ENCODE results near the genes ARL5A, CACNB4 and CYTIP.

- RRBS: no CpG with 5 or more reads among the region's 9 CpGs
Observed at GRCh38 chr2:151733684-151734288, 490 bp downstream of the NEB start.

GRCh38 chr2:151827849-151829049 is at the start of gene ARL5A:
TSS of gene ARL5A (minus strand) at chr2:151828421.
- RRBS: 3% methylated on average over 12 of the region's 93 CpGs

DNA sequence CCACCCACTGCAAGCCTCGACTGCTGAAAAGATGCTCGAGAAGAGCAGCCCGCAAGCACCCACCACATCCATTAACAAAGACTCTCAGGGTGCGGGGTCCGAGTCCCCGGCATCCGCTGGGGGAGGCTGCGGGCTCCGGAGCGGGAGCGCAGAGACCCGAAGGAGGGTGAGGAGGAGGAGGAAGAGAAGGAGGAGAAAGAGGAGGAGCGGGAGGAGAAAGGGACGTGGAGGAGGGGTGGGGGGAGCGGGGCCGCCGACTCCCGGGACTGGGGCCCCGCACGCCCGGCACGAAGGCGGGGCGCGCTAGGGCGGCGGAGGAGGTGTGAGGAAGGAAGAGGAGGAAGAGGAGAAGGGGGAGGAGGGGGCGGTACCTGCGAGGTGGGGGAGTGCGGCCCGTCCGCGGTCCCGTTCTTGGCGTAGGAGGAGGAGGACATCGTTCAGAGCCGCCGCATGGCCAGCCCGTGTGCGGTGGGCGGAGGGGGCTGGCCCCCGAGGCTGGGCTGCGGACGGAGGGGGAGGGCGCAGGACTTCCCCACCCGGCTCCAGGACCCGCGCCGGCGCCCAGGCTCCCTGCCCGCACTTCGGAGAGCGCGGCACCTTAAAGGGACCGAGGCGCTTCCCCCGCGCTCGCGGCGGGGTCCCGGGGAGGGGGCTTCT is at the start of gene CACNB4:
Gene CACNB4 (minus strand): TSS at position 467 of the 657 bp plus-strand sequence.
- RRBS: 6% methylated on average over 17 of the region's 62 CpGs

- RRBS: no CpG with 5 or more reads among the region's 13 CpGs
Observed at GRCh38 chr2:152387836-152388624, 53.1 kb downstream of the FMNL2 start.

GRCh38 chr2:152433152-152433889 is 98.3 kb downstream of the FMNL2 start:
- RRBS: no CpG with 5 or more reads among the region's 2 CpGs

DNA sequence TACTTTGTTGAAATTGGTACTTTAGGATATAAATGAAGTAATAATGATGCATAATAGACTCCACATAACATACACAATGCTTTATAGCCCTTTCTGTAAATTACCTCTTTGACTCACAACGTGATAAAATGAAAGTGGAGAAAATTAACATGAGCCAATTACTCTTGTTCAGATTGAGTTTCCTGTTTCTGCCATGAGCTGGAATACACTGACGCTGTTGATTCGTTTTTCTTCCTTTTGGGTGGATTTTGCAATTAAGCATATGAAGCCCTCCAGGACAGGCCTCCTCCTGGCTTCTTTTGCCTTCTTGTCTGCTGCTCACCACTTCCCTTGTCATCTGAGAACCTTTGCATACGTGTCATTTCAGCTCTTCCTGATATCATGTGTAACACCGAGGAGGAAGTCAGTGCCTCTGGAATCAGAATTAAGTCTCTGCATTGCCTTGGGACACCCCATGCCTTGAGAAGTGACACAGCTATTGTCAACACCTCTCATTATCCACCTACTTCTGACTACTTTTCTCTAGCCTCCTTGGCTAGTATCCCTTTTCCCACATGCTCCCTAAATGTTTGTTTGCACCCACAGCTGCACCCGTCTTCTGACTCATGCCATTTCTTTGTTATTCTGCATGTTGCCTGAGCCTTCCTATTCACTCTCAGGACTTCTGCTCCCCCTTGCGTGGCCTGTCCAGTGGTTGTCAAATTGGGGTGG is 134.1 kb downstream of the FMNL2 start:
- RRBS: no CpG with 5 or more reads among the region's 7 CpGs

GRCh38 chr2:152537045-152537575 is 180.2 kb downstream of the PRPF40A start:
- RRBS: no CpG with 5 or more reads among the region's 9 CpGs

DNA sequence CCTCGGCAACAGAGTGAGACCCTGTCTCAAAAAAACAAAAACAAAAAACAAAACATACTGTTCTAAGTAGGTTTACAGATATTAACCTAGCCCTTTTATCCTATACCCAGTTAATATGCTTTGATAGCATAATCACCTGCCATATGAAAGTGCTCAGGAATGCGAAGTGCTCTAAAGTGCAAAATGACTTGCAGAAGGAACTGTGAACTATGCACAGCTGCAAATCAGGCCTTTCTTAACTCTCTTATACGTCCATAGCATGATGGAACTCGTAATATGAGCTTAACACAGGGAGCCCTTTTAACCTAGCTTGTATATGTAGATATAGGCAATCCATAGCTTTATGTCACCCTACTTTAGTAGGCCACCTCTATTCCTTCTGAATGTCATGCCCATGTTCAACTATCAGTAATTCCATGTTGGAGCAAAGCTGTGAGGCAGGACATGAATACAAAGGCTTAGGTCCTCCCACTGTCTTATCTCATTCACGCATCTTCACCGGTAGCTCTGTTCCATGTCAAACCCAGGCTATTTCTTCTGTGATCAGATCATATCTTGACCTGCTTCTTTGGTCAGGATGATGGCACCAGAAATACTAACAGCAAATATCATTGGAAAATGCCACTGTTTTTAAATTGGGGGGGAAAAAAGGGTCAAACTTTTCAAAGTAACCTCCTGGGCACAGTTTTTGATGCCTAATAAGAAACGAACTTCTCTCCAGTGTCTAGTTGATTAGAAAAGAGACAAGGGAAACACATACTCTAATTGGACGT is 72.9 kb downstream of the PRPF40A start:
- RRBS: no CpG with 5 or more reads among the region's 8 CpGs

DNA sequence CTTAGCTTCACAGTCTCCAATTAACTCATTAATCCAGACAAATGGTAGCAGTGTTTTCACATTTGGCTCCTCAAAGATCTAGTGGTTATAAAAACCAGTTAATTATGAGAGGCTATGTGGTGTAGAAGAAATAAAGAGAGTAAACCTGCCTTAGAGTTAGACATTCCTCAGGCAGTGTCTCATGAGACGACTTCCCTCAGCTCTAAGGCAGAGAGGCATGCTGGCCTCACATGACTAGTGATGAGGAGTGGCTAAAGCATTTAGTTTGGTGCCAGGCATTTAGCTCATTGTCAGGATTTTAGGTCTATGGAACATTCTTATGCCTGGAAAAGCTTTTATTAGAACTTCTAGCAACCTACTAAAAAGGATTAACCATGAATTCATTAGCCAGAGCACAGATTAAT is 90.3 kb downstream of the RPRM start:
- RRBS: no CpG with 5 or more reads among the region's 1 CpG

DNA sequence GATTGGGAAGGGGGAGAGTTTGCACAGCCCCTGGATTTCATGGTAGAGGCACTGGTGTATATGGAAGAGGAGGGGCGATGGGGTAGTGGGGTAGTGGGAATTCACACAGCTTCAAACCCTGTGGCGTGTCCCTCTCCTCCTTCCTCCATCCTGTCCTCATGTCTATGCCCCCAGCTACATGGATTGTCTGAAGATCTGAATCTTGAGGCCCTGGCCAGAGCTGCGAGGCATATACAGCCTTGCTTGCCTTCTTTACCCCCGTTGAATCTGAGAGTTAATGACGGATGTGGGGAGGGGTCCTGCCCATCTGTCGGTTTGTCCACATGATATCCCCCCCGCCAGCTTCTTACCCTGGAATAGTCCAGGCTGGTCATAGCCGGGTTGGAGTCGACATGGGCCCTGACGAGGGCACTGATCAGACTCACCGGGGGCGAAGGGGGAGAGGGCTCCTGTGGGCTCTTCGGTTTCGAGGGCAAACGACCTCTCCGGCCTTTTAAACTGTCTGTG is 5.0 kb downstream of the NR4A2 start:
- RRBS: 93% methylated on average over 9 of the region's 16 CpGs

DNA sequence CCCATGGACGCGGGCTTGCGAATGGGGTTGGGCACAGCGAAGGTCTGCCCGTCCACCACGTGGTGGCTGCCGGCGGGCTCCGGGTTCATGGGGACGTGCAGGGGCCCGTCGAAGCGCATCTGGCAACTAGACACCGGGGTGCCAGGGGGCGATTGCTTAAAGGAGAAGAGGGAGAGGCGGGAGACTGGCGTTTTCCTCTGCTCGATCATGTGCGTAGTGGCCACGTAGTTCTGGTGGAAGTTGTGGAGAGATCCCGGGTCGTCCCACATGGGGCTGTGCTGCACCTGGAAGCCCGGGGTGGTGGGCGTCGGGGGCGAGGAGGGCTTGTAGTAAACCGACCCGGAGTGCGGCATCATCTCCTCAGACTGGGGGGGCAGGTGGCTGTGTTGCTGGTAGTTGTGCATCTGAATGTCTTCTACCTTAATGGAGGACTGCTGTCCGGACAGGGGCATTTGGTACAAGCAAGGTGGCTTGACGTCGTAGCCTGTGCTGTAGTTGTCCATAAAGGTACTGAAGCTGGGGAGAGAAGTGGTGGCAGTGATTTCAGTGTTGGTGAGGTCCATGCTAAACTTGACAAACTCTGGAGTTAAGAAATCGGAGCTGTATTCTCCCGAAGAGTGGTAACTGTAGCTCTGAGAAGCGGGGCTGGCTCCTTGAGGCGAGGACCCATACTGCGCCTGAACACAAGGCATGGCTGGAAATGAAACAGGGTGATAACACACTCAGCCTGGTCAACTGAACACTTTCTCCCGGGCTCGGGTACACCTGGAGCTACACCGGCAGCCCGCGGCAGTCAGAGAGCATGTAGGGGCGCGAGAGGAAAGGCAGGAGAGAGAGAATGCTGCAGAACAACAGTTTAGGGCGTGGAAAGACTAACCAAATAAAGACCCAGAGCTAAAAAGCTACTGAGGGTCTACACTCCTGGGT is 2.8 kb downstream of the NR4A2 start:
- RRBS: 53% methylated on average over 23 of the region's 45 CpGs

DNA sequence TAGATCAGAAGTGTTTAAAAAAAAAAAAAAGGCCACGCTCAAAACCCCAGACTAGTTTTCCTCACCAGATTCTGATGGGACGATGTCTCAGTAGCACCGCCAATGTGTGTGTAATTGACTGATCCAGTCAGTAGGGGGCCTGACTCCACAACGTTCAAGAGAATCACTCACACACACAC is 2.9 kb upstream of the NR4A2 start:
- RRBS: no CpG with 5 or more reads among the region's 4 CpGs

GRCh38 chr2:157409976-157410199 is 34.0 kb downstream of the CYTIP start:
- RRBS: no CpG with 5 or more reads among the region's 2 CpGs

DNA sequence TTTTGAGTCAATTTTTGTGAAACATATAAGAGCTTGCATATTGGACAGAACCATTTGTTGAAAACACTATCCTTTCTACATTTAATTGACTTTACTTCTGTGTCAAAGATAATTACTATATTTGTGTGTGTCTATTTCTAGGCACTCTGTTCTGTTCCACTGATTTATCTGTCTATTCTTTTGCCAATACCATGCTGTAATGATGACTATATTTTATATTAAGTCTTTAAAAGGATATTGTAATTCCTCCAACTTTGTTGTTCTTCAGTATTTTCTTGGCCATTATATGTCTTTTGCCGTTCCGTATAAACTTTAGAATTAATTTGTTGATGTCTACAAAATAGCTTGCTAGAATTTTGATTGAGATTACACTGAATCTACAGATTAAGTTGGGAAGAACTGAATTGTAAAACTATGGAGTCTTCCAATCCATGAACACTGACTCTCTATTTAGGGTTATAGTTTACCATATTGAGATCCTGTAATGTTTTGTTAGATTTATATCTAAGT is 33.6 kb downstream of the CYTIP start:
- RRBS: no CpG with 5 or more reads among the region's 2 CpGs

- RRBS: no CpG with 5 or more reads among the region's 2 CpGs
Observed at GRCh38 chr2:157433821-157434286, 10.0 kb downstream of the CYTIP start.

DNA sequence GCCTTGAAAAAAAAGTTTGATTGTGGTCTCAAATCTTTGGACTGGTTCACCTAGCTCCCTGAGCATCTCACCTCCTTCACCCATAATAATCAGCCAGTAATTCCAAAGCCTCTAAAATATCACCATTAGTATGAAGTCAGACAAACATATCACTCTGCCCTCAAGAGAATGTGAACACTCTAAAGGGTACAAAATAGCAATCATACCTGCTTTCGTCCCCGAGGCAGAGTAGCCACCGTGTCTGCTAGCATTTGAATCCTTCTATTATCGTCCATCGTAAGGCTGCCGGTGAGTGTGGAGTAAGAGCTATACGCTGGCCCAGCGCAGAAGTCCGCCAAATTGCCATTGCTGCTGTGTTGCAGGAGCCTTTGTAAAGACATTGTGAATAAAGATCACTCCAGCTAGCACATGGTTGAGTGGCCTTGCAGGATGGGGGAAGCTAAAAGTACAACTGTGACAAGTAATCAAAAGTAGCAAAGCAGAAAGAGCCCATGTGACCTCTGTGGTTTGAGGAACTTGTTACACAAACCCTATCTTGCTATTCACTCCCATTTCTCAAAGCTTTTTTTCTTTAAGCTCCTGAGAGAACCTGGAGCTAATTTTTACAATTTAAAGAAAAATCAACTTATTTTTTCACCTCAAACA is at the start of gene CYTIP:
Gene CYTIP (minus strand): TSS at position 449 of the 645 bp plus-strand sequence.
- RRBS: no CpG with 5 or more reads among the region's 9 CpGs

- RRBS: no CpG with 5 or more reads among the region's 9 CpGs
Observed at GRCh38 chr2:157895219-157895505, 19.0 kb upstream of the ACVR1 start.

DNA sequence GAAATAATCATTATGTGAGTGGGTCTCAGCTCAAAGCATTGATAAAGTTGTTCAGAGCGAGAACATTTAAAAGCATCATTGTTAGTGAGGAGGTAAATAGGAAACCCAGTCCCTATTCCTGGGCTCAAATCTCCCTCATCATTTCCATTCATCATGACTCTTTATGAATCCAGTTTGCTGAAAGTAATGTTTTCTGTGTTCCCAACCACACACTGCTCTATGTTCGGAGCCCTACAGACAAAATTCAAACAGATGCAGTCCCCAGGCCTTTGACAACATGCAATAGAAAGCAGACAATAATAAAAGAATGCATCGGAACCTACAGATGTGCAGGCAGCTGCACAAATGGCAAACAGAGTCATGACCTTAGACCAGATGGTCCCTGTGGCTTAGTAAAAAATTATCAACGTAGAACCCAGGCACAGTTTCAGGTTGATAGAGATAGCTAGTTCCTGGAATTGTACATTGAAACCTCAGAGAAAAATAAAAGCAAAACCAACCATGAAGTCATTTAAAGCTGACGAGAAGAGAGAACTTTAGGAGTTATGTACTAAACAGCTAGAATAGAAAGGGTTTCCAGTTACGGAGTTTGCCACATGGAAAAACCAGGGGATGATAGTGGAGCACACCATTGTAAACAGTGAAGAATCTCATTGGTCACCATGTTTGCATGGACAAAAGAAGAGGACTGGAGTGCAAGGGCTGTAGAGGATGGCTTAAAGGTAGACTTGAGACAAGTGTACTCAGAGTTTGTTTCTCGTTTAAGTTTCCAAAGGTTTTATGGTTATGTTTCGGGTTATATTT is 23.1 kb upstream of the ACVR1 start:
- RRBS: no CpG with 5 or more reads among the region's 8 CpGs

- RRBS: no CpG with 5 or more reads among the region's 2 CpGs
Observed at GRCh38 chr2:158191504-158192128, 89.9 kb downstream of the UPP2 start.

DNA sequence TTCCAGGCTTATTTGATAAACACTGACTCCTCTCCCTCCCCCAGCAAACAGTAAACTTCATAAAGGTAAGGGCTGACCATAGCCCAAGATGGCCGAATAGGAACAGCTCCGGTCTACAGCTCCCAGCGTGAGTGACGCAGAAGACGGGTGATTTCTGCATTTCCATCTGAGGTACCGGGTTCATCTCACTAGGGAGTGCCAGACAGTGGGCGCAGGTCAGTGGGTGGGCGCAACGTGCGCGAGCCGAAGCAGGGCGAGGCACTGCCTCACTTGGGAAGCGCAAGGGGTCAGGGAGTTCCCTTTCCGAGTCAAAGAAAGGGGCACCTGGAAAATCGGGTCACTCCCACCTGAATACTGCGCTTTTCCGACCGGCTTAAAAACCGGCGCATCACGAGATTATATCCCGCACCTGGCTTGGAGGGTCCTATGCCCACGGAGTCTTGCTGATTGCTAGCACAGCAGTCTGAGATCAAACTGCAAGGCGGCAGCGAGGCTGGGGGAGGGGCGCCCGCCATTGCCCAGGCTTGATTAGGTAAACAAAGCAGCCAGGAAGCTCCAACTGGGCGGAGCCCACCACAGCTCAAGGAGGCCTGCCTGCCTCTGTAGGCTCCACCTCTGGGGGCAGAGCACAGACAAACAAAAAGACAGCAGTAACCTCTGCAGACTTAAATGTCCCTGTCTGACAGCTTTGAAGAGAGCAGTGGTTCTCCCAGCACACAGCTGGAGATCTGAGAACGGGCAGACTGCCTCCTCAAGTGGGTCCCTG is 105.2 kb downstream of the CCDC148 start:
- RRBS: no CpG with 5 or more reads among the region's 30 CpGs

All from islet of Langerhans (tissue), 1 donor.